ENCODE measurements around a stretch of chr17.

- RRBS = no CpG with 5 or more reads among the region's 51 CpGs
Observed at GRCh38 chr17:16381239-16382278, 668 bp downstream of the UBB start.

DNA sequence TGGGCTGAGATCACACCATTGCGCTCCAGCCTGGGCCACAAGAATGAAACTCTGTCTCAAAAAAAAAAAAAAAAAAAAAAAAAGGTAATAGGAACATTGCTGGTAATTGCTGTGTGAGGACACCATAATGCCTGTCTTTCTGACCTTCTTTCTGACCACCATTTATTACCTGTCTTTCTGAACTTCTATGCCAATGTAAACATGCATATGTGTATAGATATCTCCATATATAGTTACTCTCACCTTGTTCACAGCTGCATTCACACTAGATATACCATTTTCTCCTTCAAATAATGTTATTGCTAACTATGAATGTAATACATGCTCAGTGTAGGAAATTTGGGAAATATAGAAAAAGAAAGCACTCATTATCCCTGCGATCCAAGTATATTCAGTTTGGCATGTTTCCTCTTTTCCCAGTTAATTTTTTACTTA lies 6.8 kb downstream of the UBB start:
- RRBS = no CpG with 5 or more reads among the region's 2 CpGs

DNA sequence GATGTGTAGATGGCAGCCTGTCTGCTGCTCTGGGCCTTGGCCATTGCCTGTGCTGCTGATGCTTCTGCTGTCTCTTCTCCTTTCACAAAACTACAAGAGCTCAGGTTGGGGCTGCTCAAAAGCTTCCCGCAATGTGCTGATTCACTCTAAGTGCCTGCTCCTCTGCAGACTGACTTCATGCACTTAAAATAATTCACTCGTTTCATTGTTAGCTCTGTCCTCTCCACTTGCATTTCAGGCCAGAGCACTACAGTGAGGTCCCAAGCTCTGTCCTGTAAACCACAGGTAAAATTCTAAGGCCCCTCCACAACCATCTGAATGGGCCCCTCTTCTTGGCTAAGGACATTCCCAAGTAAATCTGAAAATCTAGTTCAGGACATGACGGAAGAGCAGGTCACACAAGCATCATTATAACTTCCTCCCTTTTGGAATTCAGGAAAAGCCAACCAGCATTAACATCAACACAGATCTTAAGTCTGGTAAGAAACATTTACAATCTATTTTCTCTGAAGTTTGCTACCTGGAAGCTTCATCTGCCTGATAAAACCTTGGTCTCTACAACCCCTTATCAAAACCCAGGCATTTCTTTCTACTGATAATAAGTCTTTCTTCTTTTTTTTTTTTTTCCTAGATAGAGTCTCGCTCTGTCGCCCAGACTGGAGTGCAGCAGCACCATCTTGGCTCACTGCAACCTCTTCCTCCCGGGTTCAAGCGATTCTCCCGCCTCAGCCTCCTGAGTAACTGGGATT lies 16.0 kb downstream of the UBB start:
- RRBS = no CpG with 5 or more reads among the region's 8 CpGs

GRCh38 chr17:16438559-16438882 lies 23.1 kb downstream of the TRPV2 start:
- RRBS = 5% methylated on average over 1 of the region's 18 CpGs

- RRBS = no CpG with 5 or more reads among the region's 11 CpGs
Observed at GRCh38 chr17:17036427-17036892, 5.8 kb upstream of the MPRIP start.

DNA sequence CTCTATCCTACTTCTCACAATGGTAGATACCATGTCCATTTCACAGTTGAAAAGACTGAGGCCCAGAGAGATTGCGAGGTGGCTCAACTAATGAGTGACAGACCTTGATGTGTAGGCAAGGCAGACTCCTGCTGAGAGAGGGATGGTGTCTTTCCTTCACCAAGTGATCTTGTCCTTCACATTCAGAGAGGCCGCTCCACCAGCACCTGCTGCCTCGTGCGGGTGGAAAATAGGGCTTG lies 42.1 kb downstream of the MPRIP start:
- RRBS = no CpG with 5 or more reads among the region's 4 CpGs

- RRBS = no CpG with 5 or more reads among the region's 3 CpGs
Observed at GRCh38 chr17:17093794-17094062, 51.5 kb downstream of the MPRIP start.

DNA sequence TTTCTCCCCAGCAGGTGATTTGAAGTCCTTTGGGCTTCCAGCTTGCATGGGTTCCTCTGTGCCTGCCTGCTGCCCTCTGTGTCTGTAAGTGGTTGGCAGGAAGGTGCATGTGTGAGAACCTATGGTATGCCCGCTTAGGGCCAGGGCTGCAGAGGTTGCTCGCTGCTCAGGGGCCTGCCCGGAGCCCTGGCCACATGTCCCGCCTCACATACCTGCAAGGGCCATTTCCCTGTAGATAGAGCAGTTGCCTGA lies 65.5 kb downstream of the MPRIP start:
- RRBS = no CpG with 5 or more reads among the region's 4 CpGs

GRCh38 chr17:17167032-17167876 lies 38.9 kb downstream of the PLD6 start:
- RRBS = no CpG with 5 or more reads among the region's 26 CpGs

DNA sequence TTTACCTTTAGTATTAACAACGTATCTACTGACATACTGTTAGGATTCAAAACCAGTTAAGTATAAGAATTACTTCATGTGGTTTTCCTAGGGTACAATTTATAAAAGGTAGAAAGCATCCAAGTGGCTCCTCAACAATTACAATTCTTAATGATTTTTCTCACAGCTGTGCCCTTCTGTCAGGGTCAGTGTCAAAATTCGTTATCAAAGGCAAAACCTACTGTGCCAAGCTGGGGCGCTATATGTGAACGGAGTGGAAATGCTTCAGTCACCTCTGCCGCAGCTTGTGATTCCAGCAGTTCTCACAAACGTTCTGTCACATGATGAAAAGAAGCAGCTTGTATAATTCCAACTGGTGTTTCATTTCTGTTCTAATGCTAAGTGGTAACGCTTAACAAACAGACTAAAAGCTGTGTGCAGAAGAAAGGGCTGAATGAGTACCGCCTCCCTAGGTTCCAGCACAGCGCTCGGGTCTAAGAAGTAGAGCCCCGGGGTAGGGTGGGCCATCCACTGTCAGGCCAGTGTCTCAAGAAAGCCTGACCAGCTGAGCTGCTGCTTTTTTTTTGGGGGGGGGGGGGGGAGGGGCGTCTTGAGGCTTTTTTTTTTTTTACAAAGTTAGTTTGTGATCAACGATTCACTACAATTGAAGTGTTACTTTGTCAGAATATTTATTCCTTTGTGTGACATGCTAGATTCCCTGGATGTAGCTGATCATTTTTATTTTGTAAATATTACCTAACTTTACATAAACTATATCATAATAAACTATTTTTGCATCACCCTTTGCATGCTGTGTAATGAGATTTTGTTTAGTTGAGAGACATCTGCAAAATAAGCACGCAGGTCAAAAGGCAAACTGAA lies 14.0 kb downstream of the PLD6 start:
- RRBS = no CpG with 5 or more reads among the region's 14 CpGs

DNA sequence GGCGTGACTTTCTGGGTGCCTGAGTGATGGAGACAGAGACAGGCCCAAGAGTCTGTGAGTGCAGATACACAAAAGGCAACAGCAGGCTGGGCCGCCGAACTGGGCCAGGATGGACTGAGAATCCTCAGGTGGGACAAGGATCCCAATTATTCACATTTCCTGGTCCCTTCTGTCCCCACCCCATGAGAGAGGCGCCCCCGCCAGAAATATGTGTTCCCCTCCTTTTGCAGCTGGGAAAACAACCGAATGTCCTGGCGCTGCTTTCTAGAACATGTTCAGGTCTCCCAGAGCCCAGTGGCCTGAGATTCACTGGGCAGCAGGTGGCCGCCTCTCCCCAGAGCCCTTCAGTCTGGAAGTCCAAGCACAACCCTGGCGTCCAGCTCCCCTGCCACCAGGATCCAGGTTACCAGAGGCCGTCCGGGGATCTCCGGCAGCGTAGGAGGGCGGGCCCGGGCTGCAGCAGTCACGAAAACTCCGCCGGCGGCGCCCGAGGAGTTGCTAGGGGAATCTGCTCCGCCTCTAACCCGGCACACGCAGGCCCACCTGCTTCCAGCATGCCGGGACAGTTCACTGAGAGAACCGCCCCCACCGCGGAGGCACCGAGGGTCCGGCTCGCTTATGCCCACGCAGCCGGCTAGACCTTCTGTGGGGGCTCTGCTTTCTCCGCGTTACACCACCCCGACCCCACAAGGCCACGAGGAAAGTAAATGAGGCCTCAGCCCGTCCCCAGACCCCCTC lies 920 bp downstream of the PLD6 start:
- RRBS = 10% methylated on average over 12 of the region's 38 CpGs

DNA sequence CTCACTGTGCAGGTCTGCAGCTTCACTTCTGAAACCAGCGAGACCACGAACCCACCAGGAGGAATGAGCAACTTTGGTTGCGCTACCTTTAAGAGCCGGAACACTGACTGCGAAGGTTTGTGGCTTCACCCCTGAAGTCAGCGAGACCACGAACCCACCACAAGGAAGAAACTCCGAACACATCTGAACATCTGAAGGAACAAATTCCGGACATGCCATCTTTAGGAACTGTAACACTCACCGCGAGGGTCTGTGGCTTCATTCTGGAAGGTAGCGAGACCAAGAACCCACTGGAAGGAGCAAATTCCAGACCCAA lies 84.7 kb upstream of the MED9 start:
- RRBS = no CpG with 5 or more reads among the region's 12 CpGs

DNA sequence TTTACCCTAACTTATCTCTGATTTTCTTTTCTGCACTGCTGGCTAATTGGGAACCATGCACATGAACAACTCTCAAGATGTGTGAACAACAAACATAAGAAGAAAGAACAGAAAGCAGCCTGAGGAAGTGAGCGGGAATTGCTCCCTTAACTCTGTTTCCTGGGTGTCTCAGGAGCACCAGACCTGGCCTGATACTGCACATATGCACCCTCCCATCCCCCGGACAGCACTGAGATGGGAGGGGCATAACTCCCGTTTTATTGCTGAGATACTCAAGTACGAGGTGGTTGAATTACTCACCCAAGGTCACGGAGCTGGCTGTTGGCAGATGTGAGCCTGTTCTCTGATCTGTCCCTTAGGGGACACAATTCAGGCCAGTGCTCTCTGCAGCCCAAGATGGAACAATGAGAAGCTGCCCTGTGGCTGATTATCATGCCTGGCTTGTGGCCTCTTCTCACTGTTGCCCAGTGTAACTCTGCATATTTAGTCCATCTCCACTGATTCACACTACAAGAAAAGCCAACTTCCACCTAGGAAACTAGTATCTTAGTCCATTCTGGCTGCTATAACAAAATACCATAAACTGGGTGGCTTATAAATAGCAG lies 9.1 kb upstream of the MED9 start:
- RRBS = no CpG with 5 or more reads among the region's 5 CpGs

GRCh38 chr17:17496750-17497276 lies 618 bp upstream of the RASD1 start:
- RRBS = 2% methylated on average over 11 of the region's 43 CpGs

GRCh38 chr17:17506035-17506788 lies 10.0 kb upstream of the RASD1 start:
- RRBS = no CpG with 5 or more reads among the region's 26 CpGs

- RRBS = no CpG with 5 or more reads among the region's 15 CpGs
Observed at GRCh38 chr17:17571913-17572566, 19.5 kb downstream of the PEMT start.

GRCh38 chr17:17581454-17582179 lies 9.9 kb downstream of the PEMT start:
- RRBS = no CpG with 5 or more reads among the region's 10 CpGs

- RRBS = no CpG with 5 or more reads among the region's 14 CpGs
Observed at GRCh38 chr17:17710641-17711440, 29.6 kb downstream of the RAI1 start.

DNA sequence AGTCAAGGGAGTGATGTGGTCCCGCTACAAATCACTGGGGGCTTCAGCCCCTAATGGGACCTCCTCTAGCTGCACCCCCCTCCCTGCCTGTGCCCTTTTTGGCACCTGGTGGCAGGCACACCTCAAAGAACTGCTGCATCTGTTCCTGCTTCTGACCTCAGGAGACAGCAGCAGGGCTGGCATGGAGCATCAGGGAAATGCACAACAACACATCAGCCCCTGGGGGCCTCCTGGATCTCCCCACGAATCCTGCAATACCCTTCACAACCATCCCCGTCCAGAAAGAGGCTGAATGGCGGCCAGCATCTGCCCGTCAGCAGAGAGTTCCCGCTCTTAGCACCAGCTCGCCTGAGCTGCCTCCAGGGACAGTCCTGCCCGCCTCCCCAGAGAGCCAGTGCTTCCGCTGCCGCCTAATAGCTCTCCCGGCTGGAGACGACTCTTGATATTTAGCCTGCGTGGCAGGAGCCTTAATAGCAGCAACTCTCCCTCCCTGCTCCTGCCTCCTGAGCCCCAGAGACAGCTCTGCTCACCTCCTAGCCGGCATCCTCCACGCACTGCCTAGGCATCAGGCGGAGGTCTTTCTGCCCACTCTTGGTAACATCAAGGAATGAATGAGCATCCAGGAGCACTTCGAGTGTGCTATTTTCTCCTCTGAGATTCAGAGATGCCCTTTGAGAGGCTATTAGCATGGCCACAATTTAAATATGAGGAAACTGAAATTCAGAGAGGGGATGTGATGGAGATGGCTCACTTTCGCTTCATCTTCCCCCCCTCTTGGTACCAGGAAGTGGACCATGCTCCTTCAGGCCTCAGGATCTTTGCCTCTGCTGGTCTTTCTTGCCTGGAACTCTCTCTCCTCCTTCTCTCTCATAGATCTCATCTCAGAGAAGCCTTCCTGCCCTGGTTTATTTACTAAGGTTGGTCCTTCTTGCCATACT lies 67.8 kb downstream of the RAI1 start:
- RRBS = no CpG with 5 or more reads among the region's 18 CpGs

GRCh38 chr17:17749767-17750415 lies 68.6 kb downstream of the RAI1 start:
- RRBS = 42% methylated on average over 1 of the region's 6 CpGs